H7 (cell line): Measurements from ENCODE around the genes UCHL3 and FBXL3.

DNA sequence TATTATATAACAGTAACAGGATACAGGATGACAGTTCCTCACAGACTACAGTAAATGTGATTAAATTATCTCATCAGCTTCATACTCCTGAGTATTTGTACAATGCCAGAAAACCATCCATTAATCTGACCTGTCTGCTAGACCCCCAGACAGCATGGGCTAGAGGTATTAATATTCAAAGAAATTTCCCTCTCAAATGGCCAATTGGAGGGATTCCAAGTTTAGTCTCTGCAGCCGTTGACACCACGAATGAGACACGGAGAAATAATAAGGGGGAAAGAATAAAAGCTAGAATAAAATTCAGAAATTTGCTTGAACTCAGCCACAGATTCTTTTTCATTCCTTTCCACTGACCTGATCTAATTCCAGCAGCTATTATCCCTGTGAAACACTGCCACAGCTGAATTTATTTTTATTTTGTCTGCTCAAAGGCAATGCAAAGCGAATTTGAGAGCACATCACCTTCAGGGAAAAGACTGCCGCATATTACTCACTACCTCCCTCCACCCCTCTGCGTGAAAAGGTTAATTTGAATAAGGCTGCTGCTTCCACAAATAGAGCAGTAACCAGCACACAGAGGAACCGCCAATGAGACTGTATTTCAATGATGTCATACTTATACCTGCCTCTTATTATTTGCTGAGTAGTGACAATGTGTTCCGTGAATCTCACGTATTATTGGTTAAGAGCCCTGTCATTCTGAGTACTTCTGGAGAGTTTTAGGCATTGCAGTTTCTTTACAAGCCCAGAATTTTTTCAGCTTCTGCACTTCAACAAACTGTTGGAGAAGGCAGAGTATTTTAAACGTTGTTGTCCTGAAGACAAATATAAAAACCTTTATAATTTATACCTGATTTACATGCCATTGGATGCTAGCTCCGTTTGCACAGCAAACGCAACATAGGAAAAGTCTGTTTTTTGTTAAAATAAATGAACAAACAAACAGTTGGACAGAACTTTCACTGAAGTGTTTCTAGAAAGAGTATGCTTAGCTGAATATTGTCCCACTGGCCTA lies 1191.7 kb downstream of the TBC1D4 start:
- RAMPAGE, long total RNA = no peak

DNA sequence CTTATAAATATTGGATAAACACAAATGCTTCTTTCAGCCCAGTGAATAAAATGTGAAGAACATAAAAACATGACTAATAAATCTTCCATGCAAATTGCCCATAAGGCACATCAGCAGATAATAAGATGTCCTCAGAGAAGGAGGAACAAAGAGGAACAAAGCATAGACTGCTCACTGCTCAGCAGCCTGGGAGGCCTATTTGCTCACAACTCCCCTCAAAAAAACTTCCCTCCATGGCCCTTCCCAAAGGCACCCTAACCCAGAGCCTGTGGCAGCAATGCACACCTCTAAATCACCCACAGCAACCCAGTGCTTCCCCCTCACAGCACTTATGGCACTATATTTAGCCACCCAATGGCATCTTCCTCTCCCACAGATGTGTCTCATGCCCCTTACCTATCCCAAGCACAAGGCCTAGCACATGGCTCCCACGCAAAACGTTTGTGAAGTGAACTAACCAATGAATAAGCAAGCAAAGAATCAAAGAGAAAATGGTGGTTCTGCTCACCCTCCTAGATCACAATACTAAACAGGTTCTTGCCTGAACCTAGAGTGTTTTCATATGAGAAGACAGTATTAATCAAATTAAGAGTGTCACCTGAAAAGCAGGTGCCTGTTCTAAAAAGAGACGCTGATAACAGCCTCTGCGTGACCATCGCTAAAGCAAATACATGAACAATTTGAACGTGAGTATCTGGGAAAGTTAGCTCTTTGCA lies 96.9 kb downstream of the TBC1D4 start:
- RAMPAGE, long total RNA = no peak

DNA sequence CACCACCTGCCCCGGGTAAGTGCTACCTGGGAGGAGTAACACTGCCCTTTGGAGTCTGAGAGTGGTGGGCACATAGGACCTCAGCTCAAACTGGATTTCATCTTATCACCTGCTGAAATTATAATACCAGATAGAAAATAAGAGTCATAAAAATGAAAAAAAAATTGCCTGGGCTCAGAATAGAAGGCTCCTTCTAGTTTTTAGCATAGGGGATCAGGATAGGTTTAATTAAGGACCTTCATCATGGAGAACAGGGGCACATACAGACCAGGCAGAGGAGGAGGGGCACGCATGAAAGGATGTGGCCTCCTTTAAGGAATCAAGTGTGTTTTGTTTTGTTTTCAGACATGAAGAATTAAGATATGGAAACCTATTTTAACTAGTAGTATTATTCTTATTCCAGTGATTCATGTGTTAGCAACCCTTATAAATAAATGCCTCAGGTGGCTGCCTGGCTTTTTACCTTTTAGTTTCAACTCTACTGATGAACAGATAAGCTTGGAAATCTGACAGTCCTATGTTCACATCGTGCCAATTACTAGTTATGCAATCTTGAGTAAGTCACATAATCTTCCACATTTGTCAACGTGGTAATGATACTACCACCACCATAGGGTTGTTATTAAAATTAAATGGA lies 64.5 kb downstream of the TBC1D4 start:
- RAMPAGE, long total RNA = no peak

DNA sequence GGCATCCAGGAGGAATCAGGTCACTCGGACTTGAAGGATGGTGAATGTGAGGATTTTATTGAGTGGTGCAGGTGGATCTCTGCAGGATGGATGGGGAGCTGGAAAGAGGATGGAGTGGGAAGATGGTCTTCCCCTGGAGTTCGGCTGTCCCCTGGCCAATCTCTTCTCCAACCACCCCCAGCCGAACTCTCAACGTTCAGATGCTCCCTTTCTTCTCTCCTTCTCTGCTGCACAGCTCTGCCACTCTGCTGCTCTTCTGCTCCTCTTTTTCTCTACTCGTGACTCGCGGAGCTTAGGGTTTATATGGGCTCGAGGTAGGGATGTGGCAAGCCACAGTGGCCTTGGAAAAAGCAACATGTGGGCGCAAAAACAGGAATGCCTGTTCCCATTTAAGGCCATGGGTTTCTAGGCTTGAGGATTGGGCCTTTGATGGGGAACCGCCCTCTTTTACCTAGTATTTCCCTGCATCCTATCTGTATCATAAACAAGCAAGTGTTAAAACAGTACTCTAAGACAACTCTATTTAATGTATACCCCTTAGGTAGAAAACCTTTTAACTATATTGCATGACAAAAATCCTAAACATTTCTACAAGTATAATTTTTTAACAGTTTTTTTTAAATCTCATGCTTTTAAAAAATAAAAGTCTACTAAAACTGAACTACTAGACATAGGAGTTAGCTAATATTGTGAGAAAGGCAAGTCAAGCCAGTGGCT lies 23.7 kb downstream of the TBC1D4 start:
- RAMPAGE, long total RNA = no peak

- RAMPAGE, long total RNA = no peak
Measured at GRCh38 chr13:75458836-75459429, 23.0 kb downstream of the TBC1D4 start.

- RAMPAGE, long total RNA = start-site peak on the plus strand at chr13:75549746-75549808, 1,875 reads
Measured at GRCh38 chr13:75549230-75550238, at the start of gene UCHL3. Gene UCHL3, plus strand, starts transcription at chr13:75549791.

DNA sequence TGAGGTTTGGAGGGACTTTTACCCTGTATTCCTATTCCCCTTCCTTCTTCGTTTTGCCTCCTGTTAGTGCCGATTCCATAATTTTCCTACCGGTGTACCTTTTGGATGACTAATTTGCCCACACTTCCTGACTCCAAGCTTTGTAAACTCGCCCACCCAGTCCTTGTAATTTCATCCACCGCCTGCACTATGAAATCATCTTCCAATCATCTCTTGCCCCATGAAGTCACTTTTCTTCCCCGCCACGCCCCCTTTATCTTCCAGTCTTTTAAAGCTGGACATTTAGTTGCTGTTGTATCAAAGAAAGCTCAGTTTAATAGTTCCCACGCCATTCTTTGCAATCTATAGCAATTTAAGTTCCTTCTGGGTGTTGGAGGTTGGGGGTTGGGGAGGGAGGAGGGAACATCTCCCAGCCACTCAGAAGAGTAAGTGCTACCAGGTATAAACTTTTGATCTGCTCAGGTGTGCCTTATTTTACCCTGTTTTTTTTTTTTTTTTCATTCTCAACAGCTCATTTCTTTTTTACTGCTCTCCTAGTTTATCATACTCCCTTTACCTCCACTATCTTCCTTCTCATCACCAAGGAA lies 741 bp downstream of the UCHL3 start:
- RAMPAGE, long total RNA = no peak

- RAMPAGE, long total RNA = no peak
Measured at GRCh38 chr13:75806490-75806852, 170.3 kb downstream of the LMO7 start.

DNA sequence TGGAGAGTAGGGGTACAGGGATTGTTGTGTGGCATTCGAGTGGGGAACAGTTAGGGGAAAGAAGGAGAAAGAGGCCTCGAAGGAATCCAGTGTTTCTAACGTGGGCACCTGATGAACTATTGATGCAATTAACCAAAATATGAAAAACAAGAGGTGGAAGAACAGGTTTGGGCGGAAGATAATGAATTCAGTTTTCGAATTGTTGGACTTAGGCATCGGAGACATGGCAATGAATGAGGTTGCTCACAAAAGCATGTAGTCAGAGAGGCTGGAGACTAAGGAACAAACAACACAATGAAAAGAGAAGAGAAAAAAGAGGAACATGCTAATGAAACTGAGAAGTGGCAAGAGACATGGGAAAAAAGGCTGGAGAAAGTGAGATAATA lies 192.7 kb downstream of the LMO7 start:
- RAMPAGE, long total RNA = no peak

DNA sequence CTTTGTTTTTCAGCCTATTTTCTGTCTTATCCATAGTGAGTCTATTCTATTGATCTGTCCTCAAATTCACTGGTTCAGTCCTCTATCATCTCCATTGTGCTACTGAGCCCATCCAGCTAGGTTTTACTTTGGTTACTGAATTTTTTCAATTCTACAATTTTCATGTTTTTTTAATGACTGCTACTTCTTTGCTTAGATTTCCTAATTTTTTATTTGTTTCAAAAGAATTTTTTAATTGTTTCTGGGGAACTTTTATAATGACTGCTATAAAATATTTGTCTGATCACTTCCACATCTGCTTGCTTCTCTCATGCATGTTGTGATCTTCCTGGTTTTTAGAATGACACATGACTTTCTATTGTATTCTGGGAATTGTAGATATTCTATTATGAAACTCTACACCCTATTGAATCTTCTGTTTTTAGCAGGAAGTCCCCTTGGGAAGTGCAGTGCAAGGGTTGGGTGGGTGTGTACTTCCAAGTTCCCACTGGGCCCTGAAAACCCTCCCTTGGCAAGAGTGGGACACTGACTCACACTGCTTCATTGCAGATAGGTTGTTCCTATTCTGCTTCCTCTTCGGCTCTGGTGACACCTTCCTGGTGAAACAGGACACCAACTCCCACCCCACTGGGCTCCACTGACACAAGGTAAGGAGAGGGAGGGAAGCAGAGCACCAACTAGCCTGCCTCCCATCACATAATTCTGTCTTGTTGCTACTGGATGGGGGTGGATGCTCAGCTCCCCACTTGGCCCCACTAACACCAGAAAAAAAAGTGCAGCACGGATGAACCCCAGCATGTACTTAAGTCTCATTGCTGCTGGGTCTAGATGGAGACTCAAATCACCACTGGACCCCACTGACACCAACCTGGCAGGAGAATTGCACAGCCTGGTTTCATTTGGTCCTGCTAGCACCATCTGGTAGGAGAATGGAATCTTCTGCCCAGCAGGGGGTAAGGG lies 121.8 kb downstream of the KCTD12 start:
- RAMPAGE, long total RNA = no peak

- RAMPAGE, long total RNA = no peak
Measured at GRCh38 chr13:76824155-76824492, 62.1 kb downstream of the KCTD12 start.

DNA sequence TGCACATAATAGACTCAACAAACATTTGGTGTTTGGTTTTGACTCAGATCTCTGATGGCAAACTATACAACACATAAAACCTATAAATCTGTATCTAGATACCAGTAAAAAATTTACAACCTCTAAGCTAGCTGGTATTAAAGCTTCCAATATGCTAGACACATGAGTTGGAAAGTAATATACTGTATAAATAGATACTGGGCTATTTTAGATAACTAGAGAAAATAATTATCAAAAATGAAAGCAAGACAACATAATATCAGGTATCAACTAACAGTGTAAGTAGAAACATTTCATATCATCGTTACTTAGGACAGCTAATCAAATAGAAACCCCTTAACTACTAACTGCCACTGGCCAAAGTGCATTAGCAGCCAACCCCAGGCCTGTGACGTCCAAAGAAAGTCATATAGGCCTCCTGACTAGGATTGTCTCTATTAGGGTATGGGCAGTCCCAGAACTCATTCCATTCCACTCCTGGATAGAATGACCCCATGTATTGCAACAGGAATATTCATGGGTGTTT lies 53.7 kb downstream of the KCTD12 start:
- RAMPAGE, long total RNA = no peak

DNA sequence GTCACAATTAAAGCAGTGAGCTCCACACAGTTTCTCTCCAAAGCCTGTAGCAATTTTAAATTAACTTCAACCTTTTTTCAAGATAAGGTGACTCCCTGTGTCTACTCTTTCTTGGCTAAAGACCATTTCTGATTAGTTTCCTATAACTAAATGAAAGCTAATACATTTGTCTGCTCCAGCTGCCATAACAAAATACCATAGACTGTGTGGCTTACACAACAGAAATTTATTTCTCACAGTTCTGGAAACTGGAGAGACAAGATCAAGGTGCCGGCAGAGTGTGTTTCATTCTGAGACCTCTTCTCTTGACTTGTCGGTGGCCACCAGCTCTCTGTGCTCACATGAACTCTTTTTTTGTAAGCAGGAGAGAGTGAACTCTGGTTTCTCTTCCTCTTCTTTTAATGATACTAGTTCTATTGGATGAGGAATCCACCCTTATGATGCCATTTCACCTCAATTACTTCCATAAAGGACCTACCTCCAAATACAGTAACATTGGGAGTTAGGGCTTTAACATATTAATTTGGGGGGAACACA lies 11.8 kb downstream of the KCTD12 start:
- RAMPAGE, long total RNA = no peak

GRCh38 chr13:77000763-77001691 lies 9.1 kb downstream of the CLN5 start:
- RAMPAGE, long total RNA = no peak

DNA sequence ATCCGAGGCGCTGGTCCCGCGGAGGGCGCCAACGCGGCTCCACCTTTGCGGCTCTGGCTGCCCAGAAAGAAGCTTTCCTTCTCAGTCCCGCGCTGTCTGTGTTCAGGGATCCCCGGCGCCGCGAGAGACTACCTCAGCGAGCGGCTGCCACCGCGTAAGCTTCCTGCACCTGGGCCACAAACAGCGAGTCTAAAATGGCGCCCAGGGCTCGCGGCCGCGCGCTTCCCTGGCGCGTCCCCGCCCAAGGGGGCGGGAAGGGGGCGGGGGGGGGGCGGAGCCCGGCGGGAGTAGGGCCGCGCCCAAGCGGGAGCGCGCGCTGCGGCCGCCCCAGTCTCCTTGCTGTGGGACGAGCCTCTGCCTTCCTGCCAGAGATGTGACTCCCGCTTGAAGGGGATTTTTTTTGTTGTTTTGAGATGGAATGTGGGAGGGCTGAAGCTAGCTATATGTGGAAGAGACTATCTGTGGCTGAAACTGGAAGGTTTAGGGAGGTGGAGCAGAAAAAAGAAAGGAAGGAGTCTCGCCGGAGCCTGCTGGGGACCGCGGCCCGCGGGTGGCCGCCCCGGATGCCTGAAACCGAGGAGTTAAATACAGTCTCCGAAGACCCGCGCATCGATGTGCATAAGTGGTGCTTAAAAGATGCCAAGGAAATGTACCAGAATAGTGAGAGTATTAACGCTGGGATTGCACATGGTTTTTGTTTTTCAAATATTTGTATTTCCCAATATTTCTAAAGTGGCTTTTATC lies at the start of gene FBXL3:
FBXL3 (minus strand) TSS at position 191 of the 744 bp plus-strand sequence.
- RAMPAGE, long total RNA = no peak

- RAMPAGE, long total RNA = no peak
Measured at GRCh38 chr13:77110549-77111151, 83.7 kb upstream of the FBXL3 start.

GRCh38 chr13:77155813-77156382 lies 128.9 kb upstream of the FBXL3 start:
- RAMPAGE, long total RNA = no peak

- RAMPAGE, long total RNA = no peak
Measured at GRCh38 chr13:77251606-77252474, 75.1 kb downstream of the MYCBP2 start.

DNA sequence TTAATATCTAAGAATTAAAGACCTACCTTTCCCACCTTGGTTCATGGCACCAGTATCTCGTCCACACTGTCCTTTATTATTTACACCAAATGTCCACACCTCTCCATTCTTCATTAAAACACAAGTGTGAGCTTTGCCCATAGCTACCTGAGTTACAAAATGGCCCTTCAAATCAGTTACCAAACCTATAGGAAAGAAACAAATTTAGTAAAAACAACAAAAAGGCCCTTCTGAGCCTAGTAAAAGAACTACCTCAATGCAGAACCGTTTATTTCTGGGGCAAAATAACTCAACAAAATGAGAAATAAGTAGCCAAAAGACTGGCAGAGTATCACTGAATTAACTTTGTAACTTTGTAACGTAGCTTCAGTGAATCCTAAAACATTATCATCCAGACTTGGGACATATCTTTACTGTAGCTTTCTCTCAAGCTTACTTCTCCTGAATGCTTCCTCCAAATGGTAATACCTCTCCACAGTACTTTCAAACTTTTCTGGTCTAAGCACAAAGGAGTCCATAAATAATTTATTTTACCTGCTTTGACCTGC lies 69.2 kb downstream of the MYCBP2 start:
- RAMPAGE, long total RNA = no peak

GRCh38 chr13:77298032-77298724 lies 28.7 kb downstream of the MYCBP2 start:
- RAMPAGE, long total RNA = no peak